Mammary microvascular endothelial cell (primary cell): ENCODE results near the gene FAM184A.

DNA sequence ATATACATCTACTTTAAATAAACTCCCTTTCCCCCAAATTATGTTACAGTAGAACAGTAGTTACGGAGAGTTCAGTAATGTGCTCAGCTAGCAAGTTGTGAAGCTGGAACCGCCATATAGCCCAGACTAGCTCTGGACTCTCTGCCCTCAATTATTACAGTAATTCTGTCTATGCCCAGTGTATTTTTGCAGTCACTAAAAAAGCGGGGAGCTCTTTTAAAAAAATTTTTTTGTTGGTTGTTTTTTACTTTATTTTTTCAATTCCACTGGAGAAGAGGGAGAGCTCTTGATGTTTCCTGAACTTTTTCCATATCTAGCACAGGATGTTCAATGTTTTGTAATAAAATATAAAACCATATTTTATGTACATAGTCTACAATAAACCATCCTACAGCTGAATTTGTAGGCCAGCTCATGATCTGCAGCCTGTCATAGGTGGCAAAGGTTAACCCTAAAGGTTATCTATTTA lies 48.6 kb upstream of the ASF1A start:
- RAMPAGE, long total RNA, result no peak

GRCh38 chr6:118899403-118900096 lies 5.6 kb downstream of the ASF1A start:
- RAMPAGE, long total RNA, result no peak

DNA sequence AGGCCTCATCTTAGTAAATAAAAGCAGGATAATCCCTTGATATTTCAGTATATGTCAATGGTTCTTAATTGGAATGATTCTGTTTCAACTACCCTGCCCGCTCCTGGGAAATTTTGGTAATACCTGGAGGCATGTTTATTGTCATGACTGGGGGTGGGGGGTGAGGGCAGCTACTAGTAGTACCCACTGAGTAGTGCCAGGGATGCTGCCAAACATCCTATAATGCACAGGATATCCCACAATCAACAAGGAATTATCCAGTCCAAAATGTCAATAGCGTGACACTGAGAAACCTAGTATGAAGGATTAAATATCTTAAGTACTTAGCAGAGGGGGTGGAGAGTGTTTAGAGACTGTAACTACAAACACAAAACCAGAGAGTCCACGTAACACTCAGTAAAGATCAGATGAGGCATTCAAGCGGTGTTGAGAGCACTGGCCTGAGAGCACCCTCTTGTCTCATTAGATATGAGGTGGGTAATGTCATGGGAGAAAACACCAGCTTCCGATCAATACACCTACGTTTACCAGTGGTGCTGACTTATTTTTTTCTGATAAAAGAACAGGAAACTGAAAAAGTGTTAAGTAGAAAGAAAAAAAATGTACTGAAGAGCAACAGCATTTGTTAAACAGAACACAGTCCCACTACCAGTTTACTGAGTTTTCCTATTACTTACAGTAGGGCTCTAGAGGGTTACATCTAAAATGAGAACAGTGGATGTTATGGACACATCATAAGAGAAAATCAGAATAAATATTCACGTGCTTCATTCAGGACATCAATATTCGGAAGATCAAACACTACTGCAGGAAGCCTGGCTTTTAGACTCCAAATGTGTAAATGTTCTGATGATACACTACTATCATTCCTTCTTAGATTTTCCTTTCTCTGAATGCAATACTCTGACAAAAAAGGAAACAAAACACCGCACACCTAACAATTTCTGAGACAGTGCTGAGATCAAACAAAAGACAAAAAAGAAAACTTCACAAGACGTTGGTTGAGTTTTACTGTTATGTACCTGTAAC lies 2.2 kb downstream of the FAM184A start:
- RAMPAGE, long total RNA, result no peak

DNA sequence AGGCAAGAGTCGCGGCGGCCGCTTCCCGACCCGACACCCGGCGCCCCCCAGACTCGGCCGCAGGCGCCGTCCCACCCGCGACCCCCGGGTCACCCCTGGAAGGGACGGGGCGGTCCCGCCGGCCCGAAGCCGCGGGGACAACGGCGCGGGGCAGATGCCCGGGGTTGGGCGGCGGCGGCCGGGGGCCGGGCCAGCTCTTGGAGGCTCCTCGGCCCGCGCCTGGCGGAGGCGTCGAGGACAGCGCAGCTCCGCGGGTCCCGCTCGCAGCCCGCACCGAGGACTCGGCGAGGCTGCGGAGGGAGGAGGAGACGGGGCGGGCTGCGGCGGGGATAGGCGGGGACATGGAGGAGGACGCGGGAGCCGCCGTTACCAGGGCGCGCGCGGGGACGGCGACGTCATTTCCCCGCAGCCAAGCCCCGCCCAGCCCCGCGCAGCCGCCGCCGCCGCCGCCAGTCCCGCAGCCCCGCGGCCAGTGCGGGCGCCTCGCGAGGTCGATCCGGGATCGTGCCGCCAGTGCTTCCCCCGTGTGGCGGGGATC lies at the start of gene FAM184A:
TSS of gene FAM184A (minus strand) at position 292 of the 538 bp plus-strand sequence.
- RAMPAGE, long total RNA, result no peak

- RAMPAGE, long total RNA, result no peak
Observed at GRCh38 chr6:119147446-119147906, 69.0 kb upstream of the FAM184A start.

- RAMPAGE, long total RNA, result no peak
Observed at GRCh38 chr6:119195212-119195972, 116.9 kb upstream of the FAM184A start.

GRCh38 chr6:119290501-119290898 lies 59.1 kb downstream of the MAN1A1 start:
- RAMPAGE, long total RNA, result no peak

- RAMPAGE, long total RNA, result no peak
Observed at GRCh38 chr6:119490976-119491511, 141.5 kb upstream of the MAN1A1 start.

DNA sequence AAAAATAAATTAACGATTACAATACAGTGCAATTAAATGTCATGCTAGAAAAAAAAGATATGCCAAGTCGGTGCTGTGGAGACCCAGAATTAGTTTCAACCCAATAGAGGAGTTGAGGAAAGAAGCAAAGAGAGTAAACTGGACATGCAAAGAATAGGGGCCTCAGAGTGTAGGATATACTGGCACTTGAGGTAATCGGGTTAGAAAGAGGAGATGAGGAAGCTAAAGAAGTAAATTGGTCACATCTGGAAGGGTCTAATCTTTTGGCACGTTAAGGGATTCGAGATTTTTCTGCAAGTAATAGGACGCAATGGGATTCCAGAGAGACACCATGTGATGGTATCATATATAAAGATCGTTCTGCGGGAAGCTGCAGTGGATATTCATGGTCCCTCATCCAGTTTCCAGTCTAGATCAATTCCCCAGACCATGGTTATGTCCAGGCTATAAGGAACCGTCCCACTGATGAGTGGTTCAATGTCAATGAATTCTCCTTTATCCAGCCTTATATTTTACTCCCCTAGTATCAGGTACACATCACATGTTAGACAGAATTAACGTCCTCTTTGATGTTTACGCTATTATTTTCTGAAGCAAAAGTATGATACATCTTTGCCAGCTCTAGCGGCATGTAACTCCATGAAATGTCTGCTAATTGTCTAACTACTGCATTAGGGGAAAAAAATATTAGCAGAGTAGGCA lies 986 bp upstream of the TBC1D32 start:
- RAMPAGE, long total RNA, result no peak

- RAMPAGE, long total RNA, result no peak
Observed at GRCh38 chr6:121439470-121439903, 4.0 kb downstream of the GJA1 start.

DNA sequence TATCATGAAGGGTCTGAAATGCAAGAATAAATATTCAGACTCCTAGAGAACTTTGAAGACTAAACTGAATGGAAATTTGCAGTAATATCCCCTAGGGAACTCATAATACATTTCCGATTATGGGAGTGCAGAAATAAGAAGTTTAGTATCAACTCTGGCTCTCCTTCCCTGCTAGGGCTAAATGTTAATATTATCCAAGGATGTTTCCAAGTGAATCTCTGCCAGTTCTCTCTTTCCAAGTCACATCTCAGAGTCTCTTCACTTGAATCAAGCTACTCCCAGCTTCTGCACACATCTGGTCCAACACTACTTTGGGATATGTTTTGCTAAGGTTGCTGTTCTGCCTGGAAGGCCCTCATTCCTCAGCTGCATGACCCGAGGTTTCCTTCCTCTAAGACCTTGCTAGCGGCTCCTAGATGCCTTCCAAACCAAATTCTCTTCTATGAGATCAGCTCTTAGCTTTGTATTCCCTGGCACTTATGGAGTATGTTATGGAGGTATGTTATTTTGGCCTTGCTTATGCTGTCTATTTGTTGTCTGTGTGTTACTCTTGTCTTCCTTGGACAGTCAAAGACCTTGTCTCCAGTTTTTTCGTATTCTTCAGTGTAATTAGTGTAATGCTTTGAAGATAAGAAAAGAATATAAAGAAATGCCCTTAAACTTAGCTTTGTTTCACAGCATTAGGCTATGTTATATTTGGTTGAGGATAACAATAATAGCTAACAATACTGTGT lies 331.8 kb downstream of the GJA1 start:
- RAMPAGE, long total RNA, result no peak

- RAMPAGE, long total RNA, result no peak
Observed at GRCh38 chr6:121856480-121856906, 421.0 kb downstream of the GJA1 start.

DNA sequence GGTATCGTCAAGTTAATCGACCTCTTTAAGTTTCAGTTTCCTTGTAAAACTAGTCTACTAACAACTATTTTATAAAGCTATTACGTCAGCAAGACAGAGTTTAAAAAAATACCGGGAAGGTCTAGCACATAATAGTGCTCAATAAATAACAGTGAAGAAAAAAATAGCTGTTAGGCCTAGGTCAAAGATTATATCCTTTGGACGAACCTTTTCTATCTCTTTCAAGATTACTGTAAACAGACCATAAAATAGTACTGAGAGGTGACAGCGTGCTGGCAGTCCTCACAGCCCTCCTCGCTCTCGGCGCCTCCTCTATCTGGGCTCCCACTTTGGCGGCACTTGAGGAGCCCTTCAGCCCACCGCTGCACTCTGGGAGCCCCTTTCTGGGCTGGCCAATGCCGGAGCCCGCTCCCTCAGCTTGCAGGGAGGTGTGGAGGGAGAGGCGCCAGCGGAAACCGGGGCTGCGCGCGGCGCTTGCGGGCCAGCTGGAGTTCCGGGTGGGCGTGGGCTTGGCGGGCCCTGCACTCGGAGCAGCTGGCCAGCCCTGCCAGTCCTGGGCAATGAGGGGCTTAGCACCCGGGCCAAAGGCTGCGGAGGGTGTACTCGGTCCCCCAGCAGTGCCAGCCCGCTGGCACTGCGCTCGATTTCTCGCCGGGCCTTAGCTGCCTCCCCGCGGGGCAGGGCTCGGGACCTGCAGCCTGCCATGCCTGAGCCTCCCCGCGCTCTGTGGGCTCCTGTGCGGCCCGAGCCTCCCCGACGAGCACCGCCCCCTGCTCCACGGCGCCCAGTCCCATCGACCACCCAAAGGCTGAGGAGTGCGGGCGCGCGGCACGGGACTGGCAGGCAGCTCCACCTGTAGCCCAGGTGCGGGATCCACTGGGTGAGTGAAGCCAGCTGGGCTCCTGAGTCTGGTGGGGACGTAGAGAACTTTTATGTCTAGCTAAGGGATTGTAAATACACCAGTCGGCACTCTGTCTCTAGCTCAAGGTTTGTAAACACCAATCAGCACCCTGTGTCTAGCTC lies 119.0 kb upstream of the HSF2 start:
- RAMPAGE, long total RNA, result no peak

DNA sequence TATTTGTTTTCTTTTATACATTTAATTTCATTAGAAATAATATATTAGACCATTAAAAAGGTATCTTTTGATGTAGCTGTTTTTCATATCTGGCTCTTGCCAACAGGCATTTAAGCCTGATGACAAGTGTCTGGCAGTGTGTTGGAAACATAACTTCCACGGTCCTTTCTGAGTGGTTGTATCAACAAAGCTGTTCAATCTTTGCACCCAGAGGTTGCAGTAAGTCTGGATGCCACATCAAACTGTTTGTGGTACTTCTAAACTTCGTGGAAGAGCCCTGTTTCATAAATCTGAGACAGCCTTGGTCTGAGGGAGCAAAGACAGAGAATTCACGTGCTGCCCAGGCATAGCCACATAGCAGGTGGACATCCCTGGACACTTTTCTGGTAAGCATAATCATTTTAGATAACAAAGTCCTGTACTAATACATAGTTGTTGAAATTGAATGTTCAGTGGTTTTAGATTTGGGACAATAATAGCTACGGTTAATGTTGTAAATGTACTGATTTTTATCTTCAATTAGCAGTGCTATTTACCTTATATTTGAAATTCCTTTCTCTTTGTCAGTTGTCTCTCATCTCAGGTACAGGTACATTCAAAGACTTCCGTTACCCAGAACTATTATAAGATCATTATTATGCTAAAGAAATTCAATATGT lies 197.2 kb downstream of the TRDN start:
- RAMPAGE, long total RNA, result no peak

DNA sequence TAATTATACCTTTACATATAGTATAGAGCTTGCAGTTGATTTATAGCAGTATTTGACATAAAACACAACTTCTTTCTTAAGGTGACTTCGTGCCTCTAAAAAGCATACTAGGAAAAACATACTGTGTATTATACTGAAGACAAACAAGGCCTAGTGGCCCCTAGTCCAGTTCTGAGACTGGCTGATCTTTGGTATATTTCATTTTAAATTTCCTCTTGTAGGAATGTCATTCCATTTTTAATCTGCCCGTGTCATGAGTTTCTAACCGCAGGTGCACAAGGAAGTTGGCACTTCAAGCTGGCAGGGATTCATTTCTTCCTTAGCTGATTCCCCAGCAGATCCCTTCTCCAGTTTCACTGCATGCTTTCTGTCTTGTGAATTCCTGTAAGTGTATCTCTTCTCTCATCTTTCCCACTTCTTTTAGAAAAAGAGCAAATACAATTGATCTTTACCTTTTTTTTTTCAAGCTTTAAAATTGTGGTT lies 36.8 kb downstream of the RNF217 start:
- RAMPAGE, long total RNA, result no peak

- RAMPAGE, long total RNA, result no peak
Observed at GRCh38 chr6:125045763-125046811, 83.8 kb downstream of the RNF217 start.

DNA sequence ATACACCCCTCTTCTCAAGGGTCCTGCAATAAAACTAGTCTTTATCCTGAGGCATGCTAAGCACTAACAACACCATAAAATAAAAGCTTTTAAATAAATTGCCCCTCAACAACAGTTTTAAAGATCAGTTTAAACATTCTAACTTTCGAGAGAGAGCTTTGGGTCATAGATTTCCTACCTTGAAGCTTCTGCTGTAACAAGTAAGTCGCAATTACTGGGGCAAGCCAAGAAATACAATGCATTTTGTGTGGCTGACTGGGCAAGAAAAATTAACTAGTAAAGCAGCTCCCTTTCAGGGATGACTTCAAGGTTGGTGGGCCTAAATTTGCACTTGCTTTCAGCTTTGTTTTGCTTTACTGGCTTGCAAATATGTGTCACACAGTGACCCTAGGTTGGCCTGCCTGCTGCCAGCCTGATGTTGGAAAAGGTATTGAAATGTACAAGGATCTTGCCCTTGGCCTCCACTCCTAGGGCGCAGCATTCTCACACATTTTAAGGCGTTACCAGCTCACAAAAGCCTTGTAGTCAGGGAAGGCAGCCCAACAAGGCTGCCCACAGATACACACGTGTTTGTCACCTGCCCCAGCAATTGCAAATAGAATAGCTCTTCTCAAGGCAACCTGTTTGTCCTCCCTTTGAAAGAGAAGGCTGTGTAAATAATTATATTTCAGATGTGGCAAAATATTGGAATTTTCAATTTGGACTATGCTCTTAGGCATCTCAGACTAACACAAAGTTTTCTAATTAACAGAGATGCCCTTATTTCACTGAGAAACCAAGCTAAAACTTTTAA lies 3.8 kb upstream of the HEY2 start:
- RAMPAGE, long total RNA, result no peak

DNA sequence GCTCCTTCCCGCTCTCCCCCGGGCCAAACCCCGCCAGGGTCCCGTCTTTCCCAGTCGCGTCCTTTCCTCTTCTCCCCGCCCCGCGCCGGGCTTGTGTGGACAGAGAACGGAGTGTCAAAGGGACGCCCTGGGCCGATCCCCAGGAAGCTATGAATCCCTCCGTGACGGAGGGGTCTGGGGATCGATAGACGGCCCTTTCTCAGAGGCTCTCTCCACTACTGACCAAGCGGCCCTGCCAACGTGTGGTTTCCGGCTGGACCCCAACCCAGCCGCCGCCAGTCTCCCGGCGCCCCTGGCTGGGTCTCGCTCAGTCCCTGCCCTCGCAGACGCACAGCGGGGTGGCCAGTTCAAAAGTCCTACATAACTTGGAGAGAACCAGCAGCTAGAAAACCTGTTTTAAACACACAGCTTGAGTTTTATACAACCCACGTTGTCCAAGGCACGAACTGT lies 1.2 kb upstream of the HEY2 start:
- RAMPAGE, long total RNA, result no peak

DNA sequence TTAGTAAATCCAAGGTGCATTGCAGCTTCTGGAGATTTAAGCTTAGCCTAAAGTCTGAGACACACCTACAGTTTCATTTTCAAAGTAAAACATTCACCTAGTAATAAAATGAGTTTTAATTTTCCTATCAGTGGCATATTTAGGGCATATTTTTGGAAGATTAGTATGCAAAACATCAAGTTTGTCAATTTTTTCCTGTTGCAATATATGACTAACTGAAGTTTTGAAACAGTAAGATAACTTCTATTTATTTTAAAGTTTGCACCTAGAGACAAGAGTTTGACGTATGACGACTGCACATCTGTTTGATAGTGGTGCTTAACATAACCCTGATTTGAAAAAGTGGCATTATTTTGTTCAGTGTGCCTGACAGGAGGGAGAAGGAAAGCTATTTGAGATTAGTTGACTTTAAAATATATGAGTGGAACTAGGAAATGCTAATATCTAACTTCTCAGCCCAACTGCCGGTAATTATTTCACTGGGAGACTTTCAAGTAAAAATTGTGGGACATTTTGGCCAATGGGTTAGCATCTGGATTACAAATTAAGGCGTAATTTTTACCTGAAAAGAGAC lies 1.7 kb downstream of the HEY2 start:
- RAMPAGE, long total RNA, result no peak

DNA sequence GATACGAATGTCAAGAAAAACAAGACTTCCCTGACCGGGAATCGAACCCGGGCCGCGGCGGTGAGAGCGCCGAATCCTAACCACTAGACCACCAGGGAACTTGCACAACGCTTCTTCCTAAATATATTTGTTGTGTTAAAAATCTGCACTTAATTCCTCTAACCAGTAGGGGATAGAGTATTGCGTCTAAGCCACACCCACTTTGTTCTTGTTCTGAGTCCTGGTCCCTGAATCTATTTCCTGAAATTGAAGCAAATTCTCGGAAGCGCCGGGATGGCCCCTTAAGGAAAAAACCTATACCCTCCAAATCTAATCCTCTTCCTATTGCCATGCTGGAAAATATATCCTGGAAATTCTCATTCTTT lies 10.6 kb upstream of the NCOA7 start:
- RAMPAGE, long total RNA, result no peak